Body of pancreas (tissue), 2 donors: ENCODE results near the genes ZNF275, BGN and ATP2B3.

- PRO-cap, result bidirectional peak, plus-strand start at chrX:153334153, minus-strand start at chrX:153334014
- RAMPAGE, long total RNA, 2 experiments, result no peak in any of the 2 experiments
Observed at GRCh38 chrX:153333610-153334656, at the start of gene ZNF275. ZNF275 (plus strand) TSS chrX:153334153.

- PRO-cap, result no peak
- RAMPAGE, long total RNA, 2 experiments, result no peak in any of the 2 experiments
Observed at GRCh38 chrX:153487479-153487994, 7.2 kb upstream of the BGN start.

GRCh38 chrX:153487995-153489169, 6.4 kb upstream of the BGN start:
- PRO-cap, result no peak
- RAMPAGE, long total RNA, 2 experiments, result no peak in any of the 2 experiments

- PRO-cap, result no peak
- RAMPAGE, long total RNA, 2 experiments, result start-site peak on the plus strand in 2 of 2 experiments, at chrX:153494976-153494985 at its widest, 41 to 136 reads per replicate
Observed at GRCh38 chrX:153494782-153496033, at the start of gene BGN. BGN (plus strand) TSS chrX:153494980.

DNA sequence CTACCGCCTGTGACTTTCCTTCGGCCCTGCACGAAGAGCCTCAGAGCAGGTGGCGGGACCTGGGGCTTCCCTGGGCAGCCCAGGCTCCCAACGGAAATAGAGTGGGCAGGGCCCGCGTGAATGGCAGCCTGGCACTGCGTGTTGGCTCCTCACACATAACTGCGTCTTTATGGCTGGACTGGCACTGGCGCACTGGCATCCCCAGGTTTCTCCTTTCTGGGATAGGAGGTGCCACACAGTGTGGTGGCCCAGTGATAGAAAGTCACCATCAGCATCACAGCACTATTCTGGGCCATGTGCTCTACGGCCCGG, 7.3 kb upstream of the ATP2B3 start:
- PRO-cap, result no peak
- RAMPAGE, long total RNA, 2 experiments, result no peak in any of the 2 experiments

DNA sequence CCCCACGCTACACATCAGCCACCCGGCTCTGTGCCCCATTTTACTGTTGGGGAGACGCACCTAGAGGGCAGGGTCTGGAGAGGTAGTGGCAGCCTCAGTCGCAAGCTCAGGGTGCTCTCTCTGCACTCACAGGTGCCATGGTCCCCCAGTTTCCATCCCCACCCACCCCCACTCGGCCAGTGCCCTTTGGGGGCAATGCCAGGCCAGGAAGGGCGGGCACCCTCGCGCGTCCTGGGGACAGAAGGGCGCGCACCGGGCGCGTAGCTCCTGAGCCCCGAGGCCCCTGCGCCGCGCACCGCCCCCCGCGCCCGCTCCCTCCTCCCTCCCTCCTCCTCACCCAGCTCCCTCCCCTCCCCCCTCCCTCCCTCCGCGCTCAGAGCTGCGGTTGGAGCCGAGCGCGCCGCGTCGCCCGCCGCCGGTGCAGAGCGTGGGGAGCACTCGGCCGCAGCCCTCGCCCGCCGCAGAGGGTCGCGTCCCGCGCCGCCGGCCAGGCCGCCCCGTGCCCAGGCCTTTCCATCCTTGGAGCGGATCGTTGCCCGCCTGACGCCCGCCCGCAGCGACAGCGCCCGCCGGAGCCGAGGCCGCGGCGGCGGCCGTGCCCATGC, at the start of gene ATP2B3:
TSS of gene ATP2B3 (plus strand) at position 376 of the 605 bp plus-strand sequence.
- PRO-cap, result no peak
- RAMPAGE, long total RNA, 2 experiments, result no peak in any of the 2 experiments

DNA sequence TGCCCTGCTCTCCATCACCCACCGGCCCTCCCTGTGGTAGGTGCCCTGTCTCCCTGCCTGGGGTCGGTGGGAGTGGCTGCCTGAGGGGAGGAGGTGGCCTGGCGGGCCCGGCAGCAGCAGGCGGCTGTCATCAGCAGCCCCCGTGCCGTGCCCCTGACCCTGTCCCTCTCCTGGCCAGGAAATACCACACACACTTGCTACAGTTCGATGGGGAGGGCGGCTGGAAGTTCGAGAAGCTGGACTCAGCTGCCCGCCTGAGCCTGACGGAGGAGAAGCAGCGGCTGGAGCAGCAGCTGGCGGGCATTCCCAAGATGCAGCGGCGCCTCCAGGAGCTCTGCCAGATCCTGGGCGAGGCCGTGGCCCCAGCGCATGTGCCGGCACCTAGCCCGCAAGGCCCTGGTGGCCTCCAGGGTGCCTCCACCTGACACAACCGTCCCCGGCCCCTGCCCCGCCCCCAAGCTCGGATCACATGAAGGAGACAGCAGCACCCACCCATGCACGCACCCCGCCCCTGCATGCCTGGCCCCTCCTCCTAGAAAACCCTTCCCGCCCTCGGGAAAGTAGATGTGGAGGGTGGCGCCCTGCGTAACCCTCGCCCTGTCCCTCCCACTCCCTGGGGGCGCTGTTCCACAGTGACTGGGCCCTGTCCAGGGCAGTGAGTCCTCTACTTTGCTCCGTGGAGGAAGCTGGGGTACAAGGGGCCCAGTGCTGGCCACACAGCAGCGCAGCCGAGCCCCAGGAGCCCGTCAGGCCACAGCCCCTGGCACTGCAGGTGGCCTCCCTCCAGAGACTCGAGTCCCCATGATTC, 18.9 kb downstream of the ABCD1 start:
- PRO-cap, result no peak
- RAMPAGE, long total RNA, 2 experiments, result no peak in any of the 2 experiments

DNA sequence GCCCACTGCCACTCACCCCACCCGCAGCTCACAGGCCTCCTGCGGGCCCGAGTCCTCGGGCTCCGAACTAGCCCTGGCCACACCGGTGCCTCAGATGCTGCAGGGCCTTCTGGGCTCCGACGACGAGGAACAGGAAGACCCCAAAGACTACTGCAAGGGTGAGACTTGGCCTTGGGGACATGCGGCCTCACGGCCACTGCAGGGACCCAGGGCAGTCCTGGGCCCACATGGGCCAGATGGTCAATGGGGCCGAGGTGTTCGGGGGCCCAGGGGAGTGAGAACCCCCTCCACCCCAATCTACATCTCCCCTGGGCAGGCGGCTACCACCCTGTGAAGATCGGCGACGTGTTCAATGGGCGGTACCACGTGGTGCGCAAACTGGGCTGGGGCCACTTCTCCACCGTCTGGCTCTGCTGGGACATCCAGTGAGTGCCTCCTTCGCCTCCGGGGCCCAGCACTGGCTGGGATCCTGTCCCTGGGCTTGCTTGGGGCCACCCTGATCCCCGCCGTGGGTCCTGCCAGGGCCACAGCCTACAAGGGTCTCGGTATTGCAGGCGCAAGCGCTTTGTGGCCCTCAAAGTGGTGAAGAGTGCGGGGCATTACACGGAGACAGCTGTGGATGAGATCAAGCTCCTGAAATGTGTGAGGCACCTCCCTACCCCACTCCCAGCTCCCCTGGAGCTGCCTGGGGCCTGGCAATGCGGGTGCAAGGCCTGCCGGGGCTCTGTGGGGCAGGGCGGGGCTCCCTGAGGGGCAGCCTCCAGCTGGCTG, 533 bp downstream of the SRPK3 start:
- PRO-cap, result no peak
- RAMPAGE, long total RNA, 2 experiments, result no peak in any of the 2 experiments

- PRO-cap, result no peak
- RAMPAGE, long total RNA, 2 experiments, result no peak in any of the 2 experiments
Observed at GRCh38 chrX:153908972-153909512, 4.6 kb downstream of the AVPR2 start.

- PRO-cap, result unidirectional peak, minus-strand start at chrX:153928210; unidirectional peak, minus-strand start at chrX:153928251; bidirectional peak, plus-strand start at chrX:153928628, minus-strand start at chrX:153928279
- RAMPAGE, long total RNA, 2 experiments, result no peak in any of the 2 experiments
Observed at GRCh38 chrX:153927799-153928890, 2.1 kb upstream of the ARHGAP4 start.

DNA sequence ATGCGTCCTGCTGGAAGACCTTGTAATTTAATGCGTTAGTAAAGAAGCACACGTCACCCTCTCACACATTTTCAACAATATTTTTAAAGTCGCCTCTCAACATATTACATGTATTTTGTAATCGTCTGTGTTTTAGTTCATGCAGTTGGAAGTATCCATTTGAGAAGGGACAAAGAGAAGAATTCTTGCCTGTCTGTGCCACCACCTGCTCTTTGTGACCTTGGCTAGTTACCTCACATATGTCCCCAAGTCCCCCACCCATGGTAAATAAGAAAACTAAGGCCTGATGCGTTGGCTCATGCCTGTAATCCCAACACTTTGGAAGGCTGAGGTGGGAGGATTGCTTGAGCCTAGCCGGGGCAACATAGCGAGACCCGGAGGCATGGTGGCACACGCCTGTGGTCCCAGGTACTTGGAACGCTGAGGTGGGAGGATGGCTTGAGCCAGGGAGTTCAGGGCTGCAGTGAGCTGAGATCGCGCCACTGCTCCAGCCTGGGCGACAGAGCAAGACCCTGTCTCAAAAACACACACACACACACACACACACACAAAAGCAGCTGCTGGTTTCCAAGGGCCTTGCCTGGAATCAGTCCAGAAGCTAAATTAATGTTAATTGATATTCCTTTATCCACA, 724 bp downstream of the TMEM187 start:
- PRO-cap, result bidirectional peak, plus-strand start at position 370 of the sequence, minus-strand start at position 214 of the sequence
- RAMPAGE, long total RNA, 2 experiments, result no peak in any of the 2 experiments

- PRO-cap, result no peak
- RAMPAGE, long total RNA, 2 experiments, result no peak in any of the 2 experiments
Observed at GRCh38 chrX:154012448-154012695, 7.3 kb downstream of the IRAK1 start.

- PRO-cap, result no peak
- RAMPAGE, long total RNA, 2 experiments, result no peak in any of the 2 experiments
Observed at GRCh38 chrX:154038846-154039045, 19.0 kb upstream of the IRAK1 start.

- PRO-cap, result no peak
- RAMPAGE, long total RNA, 2 experiments, result no peak in any of the 2 experiments
Observed at GRCh38 chrX:154135745-154136283, 8.2 kb upstream of the OPN1LW start.

- PRO-cap, result no peak
- RAMPAGE, long total RNA, 2 experiments, result no peak in any of the 2 experiments
Observed at GRCh38 chrX:154380543-154381123, 1.5 kb downstream of the EMD start.

- PRO-cap, result no peak
- RAMPAGE, long total RNA, 2 experiments, result no peak in any of the 2 experiments
Observed at GRCh38 chrX:154399546-154400398, 1.6 kb downstream of the RPL10 start.

GRCh38 chrX:154430924-154432009, 2.8 kb downstream of the ATP6AP1 start:
- PRO-cap, result no peak
- RAMPAGE, long total RNA, 2 experiments, result no peak in any of the 2 experiments

- PRO-cap, result no peak
- RAMPAGE, long total RNA, 2 experiments, result no peak in any of the 2 experiments
Observed at GRCh38 chrX:154511408-154511851, 4.6 kb downstream of the FAM3A start.

- PRO-cap, result no peak
- RAMPAGE, long total RNA, 2 experiments, result no peak in any of the 2 experiments
Observed at GRCh38 chrX:154531885-154532555, 14.6 kb downstream of the G6PD start.

DNA sequence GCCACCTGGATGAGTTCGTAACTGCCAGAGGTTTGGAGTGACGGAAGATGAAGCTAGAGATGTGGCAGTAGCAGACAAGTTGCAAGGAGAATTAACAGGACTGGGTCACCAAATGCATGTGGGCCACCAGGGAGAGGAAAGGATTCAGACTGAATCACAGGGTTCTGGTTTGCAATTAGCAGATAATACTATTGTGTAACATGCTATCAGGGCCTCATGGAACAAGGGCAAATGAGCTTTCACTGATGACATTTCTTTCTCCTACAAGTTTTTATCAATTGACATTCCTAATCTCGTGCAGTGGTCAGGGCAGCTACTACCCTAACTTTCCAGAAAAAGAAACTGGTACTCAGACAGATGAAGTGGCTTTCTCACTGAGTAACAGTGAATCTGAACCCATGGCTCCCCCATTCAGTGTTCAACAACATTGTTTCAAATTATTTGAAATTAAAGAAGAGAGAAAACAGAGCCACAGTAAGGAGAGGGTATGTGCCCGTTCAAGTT, 21.4 kb downstream of the GAB3 start:
- PRO-cap, result no peak
- RAMPAGE, long total RNA, 2 experiments, result no peak in any of the 2 experiments